H7 (cell line): ENCODE data around the genes GPR63, FBXL4 and PNISR.

- RAMPAGE, long total RNA: no peak
Observed at GRCh38 chr6:90411484-90411881, 114.8 kb upstream of the BACH2 start.

GRCh38 chr6:90514144-90514481, 72.8 kb downstream of the MAP3K7 start:
- RAMPAGE, long total RNA: no peak

DNA sequence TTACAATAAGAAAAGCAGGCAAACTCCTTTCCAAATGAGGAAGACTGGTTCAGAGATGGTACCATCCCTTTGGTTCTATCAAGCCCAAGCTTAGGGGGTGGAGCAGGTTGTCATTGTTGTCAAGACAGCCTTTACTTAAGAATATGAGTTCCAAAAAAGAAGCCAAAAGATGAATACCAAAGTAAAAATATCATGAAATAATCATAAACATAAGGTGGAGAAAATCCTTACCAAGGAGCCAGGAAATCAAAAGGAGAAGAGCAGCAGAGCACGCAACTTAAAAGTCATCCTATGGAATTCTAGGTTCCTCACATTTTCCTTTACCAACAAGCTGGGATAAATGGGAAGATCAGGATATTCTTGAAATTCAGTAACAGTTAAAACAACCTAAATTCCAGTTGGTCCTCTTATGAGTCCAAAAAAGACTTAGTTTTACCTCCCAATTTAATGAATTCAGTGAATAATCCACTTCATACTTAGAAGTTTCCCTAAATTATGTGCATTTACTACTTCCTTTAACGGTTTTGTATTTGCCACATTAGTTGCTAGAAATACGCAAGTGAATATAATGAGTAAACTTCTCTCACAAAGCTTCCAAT, 511.0 kb downstream of the EPHA7 start:
- RAMPAGE, long total RNA: no peak

GRCh38 chr6:93221753-93222083, 197.6 kb downstream of the EPHA7 start:
- RAMPAGE, long total RNA: no peak

GRCh38 chr6:95545263-95545731, 32.0 kb upstream of the MANEA start:
- RAMPAGE, long total RNA: no peak

DNA sequence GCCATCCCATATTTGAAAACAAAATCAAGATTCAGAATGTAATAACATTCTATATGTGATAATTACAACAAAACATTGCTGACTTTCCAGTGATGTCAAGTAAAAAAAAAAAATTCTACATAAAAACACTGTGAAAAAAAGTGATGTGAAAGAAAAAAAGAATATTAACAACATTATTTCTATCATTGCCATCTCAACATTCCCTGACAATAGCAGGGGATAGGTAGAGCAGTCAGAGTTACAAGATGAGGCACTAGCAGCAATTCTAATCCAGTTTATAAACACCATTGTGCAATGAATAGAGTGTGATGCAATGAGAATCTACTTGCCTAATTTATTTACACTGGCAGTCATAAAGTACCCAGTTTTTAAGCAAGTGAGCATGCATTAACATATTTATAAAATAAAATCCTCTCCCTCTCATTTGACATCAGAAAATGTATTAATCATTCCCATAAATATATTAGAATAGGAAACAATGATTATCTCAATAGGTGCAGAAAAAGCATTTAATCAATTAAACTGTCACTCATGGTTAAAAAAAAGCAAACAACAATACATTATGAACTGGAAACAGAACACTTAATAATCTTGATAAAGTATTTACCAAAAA, 2.5 kb upstream of the MANEA start:
- RAMPAGE, long total RNA: no peak

DNA sequence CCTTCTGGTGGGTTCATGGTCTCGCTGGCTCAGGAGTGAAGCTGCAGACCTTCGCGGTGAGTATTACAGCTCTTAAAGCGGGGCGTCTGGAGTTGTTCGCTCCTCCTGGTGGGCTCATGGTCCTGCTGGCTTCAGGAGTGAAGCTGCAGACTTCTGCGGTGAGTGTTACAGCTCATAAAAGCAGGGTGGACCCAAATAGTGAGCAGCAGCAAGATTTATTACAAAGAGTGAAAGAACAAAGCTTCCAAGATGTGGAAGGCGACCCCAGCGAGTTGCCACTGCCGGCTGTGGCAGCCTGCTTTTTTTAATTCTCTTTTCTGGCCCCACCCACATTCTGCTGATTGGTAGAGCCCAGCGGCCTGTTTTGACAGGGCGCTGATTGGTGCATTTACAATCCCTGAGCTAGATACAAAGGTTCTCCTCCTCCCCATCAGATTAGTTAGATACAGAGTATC, 244.3 kb downstream of the FUT9 start:
- RAMPAGE, long total RNA: no peak

- RAMPAGE, long total RNA: no peak
Observed at GRCh38 chr6:96542220-96543178, 20.4 kb upstream of the FHL5 start.

DNA sequence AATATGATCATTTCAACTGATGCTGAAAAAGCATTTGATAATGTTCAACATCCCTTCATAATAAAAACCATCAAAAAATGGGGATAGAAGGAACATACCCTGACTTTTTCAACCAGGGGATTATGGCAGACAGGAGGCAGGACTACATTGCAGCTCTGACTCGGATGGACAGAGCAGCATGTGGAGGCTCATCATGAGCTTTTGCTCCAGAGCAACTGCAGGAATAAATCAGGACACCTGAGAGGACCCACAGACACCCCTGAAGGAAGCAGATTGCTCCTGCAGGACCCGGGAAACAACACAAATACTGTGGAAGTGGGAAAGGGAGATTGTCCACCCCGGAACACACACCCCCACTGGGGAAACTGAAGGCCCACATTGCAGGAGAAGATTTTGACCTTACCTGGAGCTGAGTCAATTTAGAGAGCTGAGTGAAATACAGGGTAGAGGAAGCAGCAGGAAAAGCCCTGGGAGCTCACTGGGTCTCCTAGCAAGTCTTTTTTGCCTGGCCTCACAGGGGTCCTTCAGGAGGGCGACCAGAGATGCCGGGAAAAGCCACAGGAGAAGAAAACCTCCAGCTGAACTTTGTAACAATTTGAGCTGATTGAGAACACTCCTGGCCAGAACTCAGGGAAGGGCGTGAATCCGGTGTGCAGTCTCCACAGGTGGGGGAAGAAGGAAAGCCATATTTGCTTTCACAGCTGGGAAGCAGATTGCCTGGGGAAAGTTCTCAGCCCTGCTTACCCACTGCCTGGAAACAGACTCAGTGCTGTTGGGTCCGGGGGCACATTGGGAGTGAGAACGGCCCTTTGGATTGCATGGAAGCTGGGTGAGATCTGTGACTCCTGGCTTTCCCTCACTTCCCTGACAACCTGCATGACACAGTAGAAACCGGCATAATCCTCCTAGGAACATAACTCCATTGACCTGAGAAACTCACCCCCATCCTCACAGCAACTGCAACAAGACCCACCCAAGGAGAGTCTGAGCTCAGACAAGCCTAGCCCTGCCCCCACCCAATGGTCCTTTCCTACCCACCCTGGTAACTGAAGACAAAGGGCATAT, 130.8 kb downstream of the FHL5 start:
- RAMPAGE, long total RNA: no peak

- RAMPAGE, long total RNA: no peak
Observed at GRCh38 chr6:96836835-96837930, at the start of gene GPR63. Gene GPR63, minus strand, starts transcription at chr6:96837477.

DNA sequence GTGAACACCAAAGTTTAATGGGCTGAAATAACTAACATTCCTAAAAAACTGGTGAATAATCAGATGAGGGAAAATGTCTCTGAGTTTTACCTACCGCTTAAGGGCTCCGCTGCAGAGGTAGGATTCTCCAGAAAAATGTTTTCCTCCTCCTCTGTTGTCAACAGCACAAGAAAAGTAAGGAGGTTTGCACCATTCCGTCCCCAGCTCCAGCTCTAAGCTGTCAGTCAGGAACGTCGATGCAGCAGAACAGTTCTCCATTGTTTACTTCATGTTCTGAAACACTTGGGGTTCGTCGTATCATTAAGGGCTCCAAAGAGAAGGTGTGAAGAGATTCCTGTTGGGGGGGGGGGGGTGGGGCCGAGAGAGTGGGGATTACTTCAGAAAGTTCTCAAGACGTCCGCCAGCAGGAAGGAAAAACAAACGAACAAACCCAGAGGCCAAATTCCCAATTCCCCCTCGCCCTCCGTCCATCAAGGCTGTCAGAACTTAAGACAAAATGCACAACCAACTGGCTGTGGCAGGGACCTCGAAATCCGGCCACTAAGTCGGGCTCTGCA, 718 bp downstream of the MMS22L start:
- RAMPAGE, long total RNA: no peak

DNA sequence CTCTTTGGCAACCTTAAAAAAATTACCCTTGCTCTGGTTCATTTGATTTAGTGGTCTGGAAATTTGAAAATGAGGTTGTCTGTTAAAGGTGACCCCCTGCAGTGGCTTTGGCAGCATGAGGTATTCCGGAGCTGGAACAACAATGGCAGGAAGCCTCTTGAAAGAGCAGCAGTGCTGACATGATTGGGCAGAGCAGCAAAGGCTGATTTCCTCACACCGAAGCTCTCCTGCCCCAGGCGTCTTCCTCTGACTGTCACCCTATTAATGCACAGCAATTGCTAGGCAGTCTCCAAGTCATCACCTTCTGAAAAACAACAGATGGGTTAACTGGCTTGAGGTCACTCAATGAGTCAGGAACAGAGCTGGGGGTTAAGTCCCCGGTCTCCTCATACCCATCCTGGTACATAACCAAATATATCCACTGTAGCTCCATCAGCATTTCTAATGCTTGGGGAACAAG, 241.8 kb upstream of the MMS22L start:
- RAMPAGE, long total RNA: no peak

DNA sequence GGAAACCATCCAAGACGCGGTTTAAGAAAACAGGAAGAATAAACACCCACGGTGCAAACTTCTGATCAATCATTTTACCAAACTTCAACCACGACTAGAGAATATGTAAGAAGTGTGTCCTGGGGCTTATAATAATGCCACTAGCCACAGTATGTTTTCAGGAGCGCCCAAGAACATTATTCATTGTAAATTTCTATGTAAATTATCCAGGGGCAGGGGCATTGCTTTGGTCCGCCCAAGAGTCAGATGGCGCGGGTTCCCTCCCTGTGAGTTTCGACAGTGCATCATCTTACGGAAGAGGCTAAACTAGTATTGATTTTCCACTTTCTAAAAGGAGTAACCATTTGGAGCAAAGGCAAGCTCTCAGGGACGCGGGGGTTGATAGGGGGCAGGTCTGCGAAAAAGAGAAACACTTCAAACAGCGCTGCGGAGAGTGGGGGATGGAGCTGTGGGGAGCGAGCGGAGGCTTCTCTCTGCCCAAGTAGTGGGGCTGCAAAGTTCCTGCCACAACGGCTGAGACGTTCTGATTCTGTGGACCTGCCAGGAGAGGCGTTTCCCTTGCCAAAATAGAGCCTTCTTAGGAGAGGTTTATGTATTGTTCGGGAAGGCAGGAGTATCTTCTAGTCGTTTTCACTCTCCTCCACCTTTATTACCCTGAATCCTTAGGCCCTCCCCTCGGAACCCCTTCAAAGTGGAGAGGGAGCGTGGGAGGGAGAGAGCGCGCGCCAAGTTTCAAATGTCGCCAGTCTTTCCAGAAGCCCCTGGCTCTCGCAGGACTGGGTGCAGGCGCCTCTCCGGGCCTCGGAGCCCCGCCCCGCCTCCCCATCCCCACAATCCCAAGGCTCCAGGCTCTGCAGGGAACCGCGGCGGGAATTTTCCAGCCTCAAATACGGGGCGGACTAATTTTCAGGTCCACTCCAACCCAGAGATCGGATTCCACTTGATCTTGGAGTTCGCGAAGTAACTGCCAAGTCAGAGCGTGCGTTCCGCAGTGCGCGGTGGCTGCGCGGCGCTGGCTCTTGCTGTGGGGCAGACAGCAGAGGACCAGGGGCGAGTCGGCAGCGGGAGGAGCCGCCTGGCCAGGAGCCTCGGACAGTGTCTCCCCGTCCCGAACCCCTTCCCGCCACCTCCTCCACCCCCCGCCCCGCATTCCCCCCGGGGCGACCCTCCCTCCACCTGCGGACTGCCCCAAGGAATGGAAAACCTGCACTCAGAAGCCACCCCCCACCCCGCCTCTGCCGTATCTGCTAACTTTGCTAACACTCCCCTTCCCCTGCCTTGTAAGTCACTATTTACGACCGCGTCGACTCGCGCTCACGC, 10.1 kb upstream of the POU3F2 start:
- RAMPAGE, long total RNA: no peak

DNA sequence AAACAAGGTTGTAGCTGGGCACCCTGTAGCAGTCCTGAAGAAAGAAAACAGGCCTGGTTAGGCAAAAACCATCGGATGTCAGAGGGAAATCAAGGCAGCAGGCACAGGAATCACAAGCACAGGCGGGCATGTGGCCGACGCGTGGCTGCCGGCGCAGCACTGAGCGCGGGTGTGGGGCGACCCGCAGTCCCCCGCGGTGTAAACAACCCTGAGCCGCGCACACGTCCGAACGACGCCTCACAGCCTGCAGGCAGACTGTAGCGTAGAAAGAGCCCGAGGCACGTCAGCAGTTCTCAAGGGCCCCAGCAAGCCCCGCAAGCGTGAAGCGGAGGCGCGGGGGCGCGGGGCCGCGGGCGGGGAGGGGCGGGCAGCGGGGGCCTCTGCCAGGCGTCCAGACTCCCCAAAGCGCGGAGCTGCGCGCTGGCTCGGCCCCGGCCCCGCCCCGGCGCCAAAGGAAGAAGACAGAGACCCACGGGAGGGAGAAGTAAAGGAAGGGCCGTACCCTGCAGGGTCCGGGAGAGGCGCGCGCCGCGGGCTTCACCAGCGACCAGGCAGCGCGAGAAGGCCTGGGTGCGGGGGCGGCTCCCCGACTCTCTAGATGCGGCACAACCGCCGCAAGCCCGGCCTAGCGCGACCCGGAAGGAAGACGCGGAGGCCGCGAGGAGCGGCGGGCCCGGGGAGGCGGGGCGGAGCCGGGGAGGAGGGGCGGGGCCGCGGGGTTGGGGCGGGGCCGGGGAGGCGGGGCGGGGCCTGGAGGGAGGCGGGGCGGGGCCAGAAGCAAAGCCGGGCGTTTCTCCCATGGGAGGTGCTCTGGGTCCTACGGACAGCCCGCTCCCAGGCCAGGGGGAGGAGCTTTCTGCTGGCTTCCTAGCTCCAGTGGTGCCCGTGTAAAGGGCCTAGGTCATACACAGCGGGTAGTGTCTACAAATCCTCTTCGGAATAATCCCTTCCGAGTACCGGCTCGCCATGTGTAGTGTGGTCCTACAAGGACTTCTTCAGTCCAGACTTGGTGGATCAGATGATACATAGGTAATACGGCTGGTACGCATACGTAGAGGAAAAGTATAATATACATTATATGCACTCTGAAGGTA, at the start of gene FBXL4:
Gene FBXL4 (minus strand): TSS at position 643 of the 1,094 bp plus-strand sequence.
- RAMPAGE, long total RNA: start-site peak on the minus strand centred at position 624 of the sequence, 17 bp wide, 18 reads

- RAMPAGE, long total RNA: no peak
Observed at GRCh38 chr6:99404349-99405009, 10.5 kb upstream of the COQ3 start.

GRCh38 chr6:99405445-99405809, 11.4 kb upstream of the COQ3 start:
- RAMPAGE, long total RNA: no peak

GRCh38 chr6:99425158-99426328, at the start of gene PNISR:
Gene PNISR, minus strand, starts transcription at chr6:99425308.
- RAMPAGE, long total RNA: start-site peak on the minus strand at chr6:99425266-99425295, 539 reads

GRCh38 chr6:99550132-99550752, 18.2 kb downstream of the CCNC start:
- RAMPAGE, long total RNA: no peak

- RAMPAGE, long total RNA: no peak
Observed at GRCh38 chr6:100463180-100463542, 1.6 kb downstream of the SIM1 start.

DNA sequence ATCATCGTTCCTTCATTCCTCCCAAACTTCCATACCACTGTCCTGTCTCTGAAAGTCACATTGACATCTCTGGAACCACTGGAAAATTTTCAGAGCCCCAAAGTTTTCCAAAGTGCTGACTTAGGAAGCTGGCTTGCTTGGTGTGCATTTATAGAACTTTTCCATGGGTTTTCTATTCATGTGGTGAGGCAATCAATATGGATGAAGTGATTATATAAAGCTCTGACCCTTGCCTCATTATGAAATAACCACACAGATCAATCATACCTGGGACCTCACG, 22.8 kb upstream of the SIM1 start:
- RAMPAGE, long total RNA: no peak